ENCODE data around the gene NR4A2.

DNA sequence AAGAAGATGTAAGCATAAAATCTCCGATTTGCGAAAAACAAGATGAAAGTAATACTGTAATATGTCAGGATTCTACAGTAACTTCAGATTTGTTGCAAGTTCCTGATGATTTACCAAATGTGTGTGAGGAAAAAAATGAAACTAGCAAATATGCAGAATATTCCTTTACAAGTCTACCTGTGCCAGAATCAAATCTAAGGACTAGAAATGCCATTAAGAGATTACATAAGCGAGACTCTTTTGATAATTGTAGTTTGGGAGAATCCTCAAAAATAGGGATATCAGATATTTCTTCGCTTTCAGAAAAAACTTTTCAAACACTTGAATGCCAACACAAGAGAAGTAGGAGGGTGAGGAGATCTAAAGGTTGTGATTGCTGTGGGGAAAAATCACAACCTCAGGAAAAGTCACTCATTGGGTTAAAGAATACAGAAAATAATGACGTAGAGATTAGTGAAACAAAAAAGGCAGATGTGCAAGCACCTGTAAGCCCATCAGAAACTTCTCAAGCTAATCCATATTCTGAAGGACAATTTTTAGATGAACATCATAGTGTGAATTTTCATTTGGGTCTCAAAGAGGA lies 54.7 kb downstream of the RIF1 start:
- PRO-cap = no peak

DNA sequence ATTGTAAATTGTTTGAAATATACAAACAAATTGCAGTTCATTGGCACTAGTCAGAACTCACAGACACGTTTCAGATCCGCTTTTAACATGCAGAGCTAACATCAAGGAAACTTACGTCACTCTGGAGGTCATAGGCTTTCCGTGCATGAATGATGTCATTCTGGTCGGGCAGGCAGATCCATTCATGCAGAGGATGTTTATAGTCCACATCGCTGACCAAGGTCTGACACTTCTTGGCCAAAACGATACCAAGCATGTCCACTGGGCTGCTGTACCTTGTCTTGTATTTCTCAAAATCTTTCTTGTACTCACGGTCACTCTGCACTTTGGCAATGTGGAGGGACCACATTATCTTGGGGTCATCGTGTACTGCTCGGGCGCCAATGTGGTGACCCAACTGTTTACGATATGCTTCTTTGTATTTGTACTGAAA lies 114.9 kb downstream of the NEB start:
- PRO-cap = no peak

GRCh38 chr2:151637125-151637880 lies 97.0 kb downstream of the NEB start:
- PRO-cap = no peak

- PRO-cap = no peak
Observed at GRCh38 chr2:151805176-151805866, 22.9 kb downstream of the ARL5A start.

DNA sequence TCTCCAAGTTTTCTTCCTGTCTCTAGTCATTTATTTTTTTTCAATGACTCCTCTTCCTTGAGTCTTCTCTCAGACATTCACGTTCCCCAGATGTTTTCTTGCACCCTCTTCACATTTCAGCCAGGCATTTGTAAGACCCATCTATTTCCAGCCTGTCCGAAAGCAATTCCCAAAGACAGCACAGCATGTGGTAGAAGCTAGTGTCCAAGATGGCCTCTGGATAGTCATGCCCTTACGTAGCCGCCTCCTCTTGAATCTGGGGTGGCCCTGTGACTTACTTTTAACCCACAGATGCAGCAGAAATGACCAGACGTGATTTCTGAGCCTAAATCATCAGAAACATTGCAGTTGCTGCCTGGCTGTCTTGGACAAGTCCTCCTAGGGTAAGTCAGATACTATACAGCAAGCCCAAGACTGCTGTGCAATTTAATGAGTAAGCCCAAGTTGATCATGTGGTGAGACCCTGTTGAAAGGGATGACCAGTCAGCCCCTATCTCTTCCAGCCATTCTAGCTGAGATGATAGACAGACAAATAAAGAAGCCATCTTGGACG lies 12.4 kb downstream of the ARL5A start:
- PRO-cap = no peak

GRCh38 chr2:152174918-152175120 lies 744 bp downstream of the STAM2 start:
- PRO-cap = no peak

GRCh38 chr2:152337691-152338179 lies 2.8 kb downstream of the FMNL2 start:
- PRO-cap = no peak

DNA sequence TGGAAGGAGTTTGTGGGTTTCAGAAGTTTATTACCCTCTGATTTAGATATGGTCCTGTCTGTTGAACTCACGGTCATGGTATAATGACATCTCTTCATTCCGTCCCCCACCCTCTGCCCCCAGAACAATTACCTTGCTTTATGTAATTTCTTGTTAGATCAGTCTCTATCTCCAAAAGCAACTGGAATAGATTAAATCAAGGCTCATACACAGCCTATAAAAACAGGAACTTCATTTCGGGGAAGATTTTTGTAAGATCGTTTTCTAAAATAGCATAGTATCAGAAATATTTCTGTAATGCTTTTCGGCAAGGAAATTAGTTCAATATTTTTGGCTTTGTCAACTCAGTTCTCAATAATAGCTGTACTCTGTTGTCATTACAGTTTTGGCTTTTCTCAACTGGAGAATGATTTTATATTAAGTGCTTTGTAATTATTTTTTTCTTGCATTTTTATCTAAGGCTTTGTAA lies 157.2 kb downstream of the FMNL2 start:
- PRO-cap = no peak

GRCh38 chr2:152542660-152543656 lies 174.3 kb downstream of the PRPF40A start:
- PRO-cap = bidirectional peak, plus-strand start at chr2:152543321, minus-strand start at chr2:152543049

- PRO-cap = no peak
Observed at GRCh38 chr2:152594796-152595309, 122.4 kb downstream of the PRPF40A start.

GRCh38 chr2:152717556-152718375 lies 505 bp upstream of the PRPF40A start:
- PRO-cap = bidirectional peak, plus-strand start at chr2:152717630, minus-strand start at chr2:152717409; bidirectional peak, plus-strand start at chr2:152718291, minus-strand start at chr2:152717819

- PRO-cap = bidirectional peak, plus-strand start at chr2:152719394, minus-strand start at chr2:152719165
Observed at GRCh38 chr2:152719272-152719485, 759 bp downstream of the ARL6IP6 start.

GRCh38 chr2:153871049-153871497 lies 649 bp upstream of the GALNT13 start:
- PRO-cap = bidirectional peak, plus-strand start at chr2:153871395, minus-strand start at chr2:153871401

- PRO-cap = no peak
Observed at GRCh38 chr2:153872445-153872875, 738 bp downstream of the GALNT13 start.

DNA sequence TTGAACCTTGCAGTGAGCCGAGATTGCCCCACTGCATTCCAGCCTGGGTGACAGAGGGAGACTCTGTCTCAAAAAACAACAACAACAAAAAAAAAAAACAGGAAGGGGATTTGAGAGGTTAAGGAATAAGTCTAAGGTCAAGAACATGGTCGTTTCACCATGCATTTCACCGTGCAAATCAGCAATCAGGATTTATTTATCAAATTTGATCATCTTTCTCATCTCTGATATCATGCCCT lies 334.9 kb downstream of the GALNT13 start:
- PRO-cap = no peak

DNA sequence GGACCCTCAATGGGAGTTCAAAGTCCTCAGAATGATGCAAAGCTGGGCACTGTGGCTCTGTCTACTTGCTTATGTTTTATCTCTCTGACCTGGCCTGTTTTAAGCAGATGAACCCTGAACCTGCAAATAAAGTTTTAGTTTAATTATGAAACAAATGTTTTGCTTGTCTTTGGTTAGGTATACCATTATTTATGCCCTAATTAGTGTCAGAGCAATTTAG lies 22.5 kb downstream of the NR4A2 start:
- PRO-cap = no peak

DNA sequence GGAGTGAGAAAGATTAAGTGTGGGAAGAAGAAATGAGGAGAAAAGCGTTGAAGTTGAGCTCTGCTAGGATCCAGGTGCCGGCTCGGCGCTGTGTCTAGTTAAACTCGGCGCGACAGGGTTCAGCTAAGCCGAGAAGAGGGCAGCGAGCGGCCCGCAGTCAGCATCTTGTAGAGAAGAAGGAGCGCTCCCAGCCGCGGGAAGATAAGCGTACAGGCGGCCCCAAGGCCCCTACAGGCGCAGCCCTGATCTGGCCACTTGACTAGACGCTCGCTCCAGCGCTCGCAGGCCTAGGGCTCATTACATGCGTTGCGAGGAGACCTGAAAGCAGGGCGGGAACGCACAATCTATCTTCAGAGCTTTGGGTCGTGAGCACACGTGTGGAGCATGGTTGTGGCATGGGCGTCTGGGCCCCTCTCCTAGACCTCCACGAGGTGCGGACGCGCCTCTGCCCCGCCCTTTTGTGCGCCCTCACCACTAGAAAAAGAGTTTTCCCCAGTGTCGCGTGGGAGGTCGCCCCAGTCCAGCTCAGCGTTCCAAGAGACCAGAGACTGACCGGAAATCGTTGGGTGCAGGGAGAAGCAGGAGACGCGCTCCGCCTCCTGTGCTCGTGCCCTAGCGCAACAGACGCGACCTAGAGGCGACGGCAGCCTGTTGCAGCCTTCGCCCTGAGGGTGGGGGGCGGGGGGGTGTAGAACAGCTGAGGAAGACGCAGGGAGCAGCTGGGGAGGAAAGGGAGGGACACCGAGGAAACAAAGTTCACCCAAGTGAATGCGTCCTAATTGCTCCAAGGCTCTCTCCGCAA lies 12.7 kb downstream of the NR4A2 start:
- PRO-cap = no peak

DNA sequence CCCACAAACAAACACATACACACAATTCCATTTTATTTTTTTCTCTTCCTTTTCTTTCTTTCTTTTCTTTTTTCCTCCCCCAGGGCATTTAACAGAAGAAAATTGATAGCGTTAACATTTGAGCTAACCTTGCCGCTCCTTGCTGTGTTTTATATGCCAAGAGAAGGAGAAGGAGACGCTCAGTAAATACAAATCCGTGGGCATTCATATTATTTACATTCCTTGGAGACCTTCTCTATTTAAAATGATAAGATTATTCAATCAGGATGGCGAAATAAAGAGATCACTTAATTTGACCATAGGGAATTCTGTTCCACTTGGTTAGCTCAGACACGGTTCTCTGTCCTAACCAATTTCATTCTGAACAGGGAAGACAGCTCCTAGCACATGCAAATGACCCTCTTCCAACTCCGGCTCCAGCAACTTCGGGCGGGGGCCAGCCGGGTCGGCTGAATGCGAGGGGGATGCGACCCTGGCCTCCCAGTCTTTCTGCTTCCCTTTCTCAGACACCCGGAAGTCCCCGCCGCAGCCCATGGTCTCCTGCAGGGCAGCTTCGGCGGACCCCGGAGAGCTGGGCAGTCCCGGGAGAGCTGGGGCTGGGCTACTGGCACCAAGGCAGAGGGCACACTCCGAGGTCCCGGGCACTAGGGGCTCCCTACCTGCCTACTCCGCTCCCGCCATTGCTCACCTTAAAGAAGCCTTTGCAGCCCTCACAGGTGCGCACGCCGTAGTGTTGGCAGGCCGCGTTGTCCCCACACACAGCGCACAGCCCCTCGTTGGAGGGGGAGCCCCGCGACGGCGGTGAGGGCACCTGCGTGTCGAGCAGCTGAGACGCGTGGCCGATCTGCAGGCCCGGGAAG lies 3.7 kb downstream of the NR4A2 start:
- PRO-cap = no peak

- PRO-cap = bidirectional peak, plus-strand start at chr2:156332839, minus-strand start at chr2:156332702; bidirectional peak, plus-strand start at chr2:156333224, minus-strand start at chr2:156333146
Observed at GRCh38 chr2:156332414-156333445, at the start of gene NR4A2. Gene NR4A2, minus strand, starts transcription at chr2:156332721.

DNA sequence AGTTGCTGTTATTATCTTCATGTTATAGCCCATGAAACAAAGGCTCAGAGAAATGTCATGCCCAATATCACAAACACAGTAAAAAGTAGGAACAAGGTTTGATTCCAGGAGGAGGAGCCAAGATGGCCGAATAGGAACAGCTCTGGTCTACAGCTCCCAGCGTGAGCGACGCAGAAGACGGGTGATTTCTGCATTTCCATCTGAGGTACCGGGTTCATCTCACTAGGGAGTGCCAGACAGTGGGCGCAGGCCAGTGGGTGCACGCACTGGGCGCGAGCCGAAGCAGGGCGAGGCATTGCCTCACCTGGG lies 42.8 kb upstream of the ERMN start:
- PRO-cap = unidirectional peak, plus-strand start at position 107 of the sequence

Data from endothelial cell (in vitro differentiated cells).